ENCODE data around the gene MRPS18A.

DNA sequence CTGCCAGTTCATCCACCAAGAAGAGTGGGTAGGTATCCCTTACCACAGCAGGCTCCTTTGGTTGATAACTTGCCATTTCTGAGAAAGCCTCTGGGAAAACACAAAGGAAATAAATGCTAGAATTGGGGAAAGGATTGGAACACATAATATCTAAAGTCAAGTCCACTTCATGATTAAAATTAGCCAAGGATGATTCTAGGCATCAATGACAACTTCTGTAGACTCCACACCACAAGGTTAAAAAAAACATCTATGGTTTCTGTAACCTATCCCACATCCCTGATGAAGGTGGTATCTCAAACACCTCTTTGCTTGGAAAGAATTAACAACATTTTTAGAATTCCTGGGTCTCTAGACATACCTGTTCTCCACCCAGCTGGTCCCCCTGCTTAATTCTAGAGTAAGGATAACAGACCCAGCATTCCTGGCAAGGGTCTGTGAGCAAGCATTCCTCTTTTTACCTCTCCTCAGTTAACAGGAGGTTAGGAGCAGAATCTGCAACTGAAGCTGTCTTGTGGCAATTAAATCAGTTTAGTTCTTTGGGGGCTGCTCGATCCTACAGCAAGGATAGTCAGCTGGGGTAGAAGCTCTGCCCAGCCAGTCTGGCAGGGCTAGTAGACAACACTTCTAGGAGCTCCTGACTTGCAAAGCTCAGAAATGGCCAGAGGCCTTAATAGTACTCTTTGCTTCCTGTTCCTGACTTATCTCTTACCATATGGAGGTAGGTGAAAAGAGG lies 11.4 kb downstream of the POLR1C start:
- PRO-cap, result no peak
- RAMPAGE, long total RNA, 2 experiments, result no peak in any of the 2 experiments

- PRO-cap, result no peak
- RAMPAGE, long total RNA, 2 experiments, result no peak in any of the 2 experiments
Measured at GRCh38 chr6:43614342-43615168, 14.5 kb downstream of the GTPBP2 start.

GRCh38 chr6:43621340-43622238 lies 7.5 kb downstream of the GTPBP2 start:
- PRO-cap, result no peak
- RAMPAGE, long total RNA, 2 experiments, result no peak in any of the 2 experiments

GRCh38 chr6:43640192-43640872 lies 4.5 kb upstream of the RSPH9 start:
- PRO-cap, result no peak
- RAMPAGE, long total RNA, 2 experiments, result no peak in any of the 2 experiments

DNA sequence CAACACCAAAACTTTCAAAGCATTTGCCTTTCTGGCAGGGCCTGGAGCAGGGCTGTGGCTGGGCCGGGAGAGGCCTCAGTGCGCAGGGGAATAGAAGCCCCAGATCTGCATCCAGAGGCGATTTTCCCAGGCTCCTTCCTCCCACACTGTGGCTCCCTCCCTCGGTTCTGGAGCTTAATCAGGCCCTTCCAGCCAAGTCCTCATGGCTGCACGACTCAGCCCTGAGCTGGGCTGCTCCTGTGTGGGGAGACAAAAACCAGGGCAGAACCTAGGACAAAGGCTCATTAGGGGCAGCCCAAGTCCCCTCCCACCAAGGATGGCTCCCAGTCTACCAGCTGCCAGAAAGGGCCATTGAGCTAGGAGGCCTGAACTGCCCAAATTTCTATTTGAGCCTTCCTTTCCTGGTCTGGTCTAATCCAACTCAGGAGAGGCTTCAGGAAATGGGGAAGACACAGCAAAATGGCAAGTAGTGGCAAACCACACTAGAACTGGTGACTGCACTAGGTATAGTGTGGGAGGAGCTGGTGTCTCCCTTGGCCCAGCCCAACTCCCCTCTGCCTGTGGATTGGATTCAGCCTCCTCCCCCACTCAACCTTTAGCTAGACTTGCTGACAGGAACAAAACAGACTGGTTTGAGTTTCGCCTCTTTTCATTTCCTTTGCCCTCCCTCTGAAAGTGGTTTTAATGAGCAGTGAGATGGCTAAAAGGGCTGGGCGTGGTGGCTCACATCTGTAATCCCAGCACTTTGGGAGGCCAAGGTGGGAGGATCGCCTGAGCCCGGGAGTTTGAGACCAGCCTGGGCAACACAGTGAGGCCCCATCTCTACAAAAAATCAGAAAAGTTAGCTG lies 17.8 kb downstream of the MRPS18A start:
- PRO-cap, result no peak
- RAMPAGE, long total RNA, 2 experiments, result no peak in any of the 2 experiments

DNA sequence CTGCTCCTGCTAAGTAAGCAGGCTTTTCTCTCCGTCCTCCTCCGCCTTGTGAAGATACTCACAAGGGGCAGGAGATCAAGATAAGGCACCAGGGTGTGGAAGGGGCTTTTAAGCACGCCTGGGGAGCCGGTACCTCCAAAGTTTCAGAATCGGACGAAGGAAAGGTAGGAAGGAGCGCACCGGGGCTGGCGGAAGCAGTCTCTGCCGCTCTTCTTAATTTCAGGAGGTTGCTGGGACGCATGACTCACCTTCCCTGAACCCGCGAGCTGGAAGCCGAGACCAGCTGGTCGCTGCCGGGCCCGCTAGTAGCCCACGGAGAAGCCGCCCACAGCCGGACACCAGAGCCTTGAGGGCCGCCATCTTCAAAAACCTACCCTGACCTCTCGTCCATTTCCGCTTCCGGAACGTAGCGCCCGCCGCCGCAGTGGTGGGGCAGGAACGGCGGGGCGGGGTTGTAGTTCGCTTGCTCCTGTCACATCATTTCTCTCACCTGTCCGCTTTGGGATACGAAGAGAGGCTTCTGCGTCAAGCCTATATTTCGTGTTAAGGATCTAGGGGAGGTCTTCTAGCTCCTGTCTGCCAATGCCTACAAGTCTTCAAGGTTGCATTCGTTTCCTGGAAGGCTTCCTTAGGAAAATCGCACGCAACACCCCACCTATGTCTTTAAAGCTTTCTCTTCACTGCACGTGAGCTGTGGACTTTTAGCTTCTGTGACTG lies at the start of gene MRPS18A:
TSS of gene MRPS18A (minus strand) at position 372 of the 717 bp plus-strand sequence.
- PRO-cap, result bidirectional peak, plus-strand start at position 424 of the sequence, minus-strand start at position 382 of the sequence
- RAMPAGE, long total RNA, 2 experiments, result start-site peak on the minus strand in 2 of 2 experiments, centred at positions 368 to 374 of the sequence, 396 to 865 reads per replicate

- PRO-cap, result bidirectional peak, plus-strand start at chr6:43769256, minus-strand start at chr6:43769272
- RAMPAGE, long total RNA, 2 experiments, result no peak in any of the 2 experiments
Measured at GRCh38 chr6:43769067-43769571, 892 bp upstream of the VEGFA start.

GRCh38 chr6:43771406-43771524 lies 1.3 kb downstream of the VEGFA start:
- PRO-cap, result bidirectional peak, plus-strand start at chr6:43771458, minus-strand start at chr6:43771461
- RAMPAGE, long total RNA, 2 experiments, result no peak in any of the 2 experiments

DNA sequence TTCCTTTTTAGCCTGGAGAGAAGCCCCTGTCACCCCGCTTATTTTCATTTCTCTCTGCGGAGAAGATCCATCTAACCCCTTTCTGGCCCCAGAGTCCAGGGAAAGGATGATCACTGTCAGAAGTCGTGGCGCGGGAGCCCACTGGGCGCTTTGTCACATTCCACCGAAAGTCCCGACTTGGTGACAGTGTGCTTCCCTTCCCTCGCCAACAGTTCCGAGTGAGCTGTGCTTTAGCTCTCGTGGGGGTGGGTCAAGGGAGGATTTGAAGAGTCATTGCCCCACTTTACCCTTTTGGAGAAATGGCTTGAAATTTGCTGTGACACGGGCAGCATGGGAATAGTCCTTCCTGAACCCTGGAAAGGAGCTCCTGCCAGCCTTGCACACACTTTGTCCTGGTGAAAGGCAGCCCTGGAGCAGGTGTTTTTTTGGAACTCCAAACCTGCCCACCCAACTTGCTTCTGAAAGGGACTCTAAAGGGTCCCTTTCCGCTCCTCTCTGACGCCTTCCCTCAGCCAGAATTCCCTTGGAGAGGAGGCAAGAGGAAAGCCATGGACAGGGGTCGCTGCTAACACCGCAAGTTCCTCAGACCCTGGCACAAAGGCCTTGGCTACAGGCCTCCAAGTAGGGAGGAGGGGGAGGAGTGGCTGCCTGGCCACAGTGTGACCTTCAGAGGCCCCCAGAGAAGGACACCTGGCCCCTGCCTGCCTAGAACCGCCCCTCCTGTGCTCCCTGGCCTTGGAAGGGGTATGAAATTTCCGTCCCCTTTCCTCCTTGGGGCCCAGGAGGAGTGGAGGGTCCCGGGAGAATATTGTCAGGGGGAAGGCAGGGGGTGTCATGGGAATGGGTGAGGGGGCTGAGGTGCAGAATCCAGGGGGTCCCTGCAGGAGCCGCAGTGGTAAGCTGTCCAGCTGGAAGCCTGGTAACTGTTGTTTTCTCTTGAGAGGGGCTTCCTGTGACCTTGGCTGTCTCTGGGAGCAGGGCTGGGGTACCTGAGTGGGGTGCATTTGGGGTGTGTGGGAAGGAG lies 2.5 kb downstream of the VEGFA start:
- PRO-cap, result bidirectional peak, plus-strand start at position 170 of the sequence, minus-strand start at position 220 of the sequence; unidirectional peak, minus-strand start at position 623 of the sequence
- RAMPAGE, long total RNA, 2 experiments, result start-site peak on the plus strand in 2 of 2 experiments, centred at positions 682 to 696 of the sequence, 43 to 96 reads per replicate

- PRO-cap, result no peak
- RAMPAGE, long total RNA, 2 experiments, result no peak in any of the 2 experiments
Measured at GRCh38 chr6:43779625-43780341, 9.8 kb downstream of the VEGFA start.

DNA sequence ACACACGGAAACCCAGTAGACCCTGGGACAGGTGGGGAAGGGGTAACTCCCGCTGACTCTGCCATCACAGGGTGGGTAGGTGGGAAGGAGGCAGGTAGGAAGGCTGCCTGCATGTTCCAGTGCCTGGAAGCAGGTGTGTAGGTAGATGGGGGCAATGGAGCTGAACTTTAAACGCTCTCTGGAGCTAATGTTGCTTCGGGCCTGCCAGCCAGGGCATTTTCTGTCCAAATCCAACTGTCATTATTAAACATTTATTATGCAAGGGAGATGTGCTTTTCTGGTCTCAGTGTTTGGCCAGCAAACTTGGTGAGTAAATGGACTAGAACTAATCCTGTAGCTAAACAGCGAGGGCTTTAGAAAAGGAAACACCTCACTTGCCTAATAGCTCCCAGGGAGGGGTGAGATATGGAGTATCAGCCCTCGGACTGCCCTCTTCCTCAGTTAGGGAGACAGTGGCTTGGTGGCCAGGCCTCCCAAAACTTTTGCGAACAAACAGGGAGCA lies 130.9 kb downstream of the VEGFA start:
- PRO-cap, result no peak
- RAMPAGE, long total RNA, 2 experiments, result no peak in any of the 2 experiments

GRCh38 chr6:43917265-43918060 lies 147.5 kb downstream of the VEGFA start:
- PRO-cap, result no peak
- RAMPAGE, long total RNA, 2 experiments, result no peak in any of the 2 experiments

GRCh38 chr6:43929495-43929941 lies 159.5 kb downstream of the VEGFA start:
- PRO-cap, result no peak
- RAMPAGE, long total RNA, 2 experiments, result no peak in any of the 2 experiments

DNA sequence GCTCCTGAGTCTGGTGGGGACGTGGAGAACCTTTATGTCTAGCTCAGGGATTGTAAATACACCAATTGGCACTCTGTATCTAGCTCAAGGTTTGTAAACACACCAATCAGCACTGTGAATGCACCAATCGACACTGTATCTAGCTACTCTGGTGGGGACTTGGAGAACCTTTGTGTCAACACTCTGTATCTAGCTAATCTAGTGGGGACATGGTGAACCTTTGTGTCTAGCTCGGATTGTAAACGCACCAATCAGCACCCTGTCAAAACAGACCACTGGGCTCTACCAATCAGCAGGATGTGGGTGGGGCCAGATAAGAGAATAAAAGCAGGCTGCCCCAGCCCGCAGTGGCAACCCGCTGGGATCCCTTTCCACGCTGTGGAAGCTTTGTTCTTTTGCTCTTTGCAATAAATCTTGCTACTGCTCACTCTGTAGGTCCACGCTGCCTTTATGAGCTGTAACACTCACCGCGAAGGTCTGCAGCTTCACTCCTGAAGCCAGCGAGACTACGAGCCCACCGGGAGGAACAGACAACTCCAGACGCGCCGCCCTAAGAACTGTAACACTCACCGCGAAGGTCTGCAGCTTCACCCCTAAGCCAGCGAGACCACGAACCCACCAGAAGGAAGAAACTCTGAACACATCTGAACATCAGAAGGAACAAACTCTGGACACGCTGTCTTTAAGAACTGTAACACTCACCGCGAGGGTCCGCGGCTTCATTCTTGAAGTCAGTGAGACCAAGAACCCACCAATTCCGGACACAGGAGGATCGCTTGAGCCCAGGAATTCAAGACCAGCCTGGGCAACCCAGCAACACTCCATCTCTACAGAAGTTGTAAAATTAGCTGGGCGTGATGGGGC lies 128.5 kb downstream of the MRPL14 start:
- PRO-cap, result unidirectional peak, plus-strand start at position 353 of the sequence
- RAMPAGE, long total RNA, 2 experiments, result no peak in any of the 2 experiments

DNA sequence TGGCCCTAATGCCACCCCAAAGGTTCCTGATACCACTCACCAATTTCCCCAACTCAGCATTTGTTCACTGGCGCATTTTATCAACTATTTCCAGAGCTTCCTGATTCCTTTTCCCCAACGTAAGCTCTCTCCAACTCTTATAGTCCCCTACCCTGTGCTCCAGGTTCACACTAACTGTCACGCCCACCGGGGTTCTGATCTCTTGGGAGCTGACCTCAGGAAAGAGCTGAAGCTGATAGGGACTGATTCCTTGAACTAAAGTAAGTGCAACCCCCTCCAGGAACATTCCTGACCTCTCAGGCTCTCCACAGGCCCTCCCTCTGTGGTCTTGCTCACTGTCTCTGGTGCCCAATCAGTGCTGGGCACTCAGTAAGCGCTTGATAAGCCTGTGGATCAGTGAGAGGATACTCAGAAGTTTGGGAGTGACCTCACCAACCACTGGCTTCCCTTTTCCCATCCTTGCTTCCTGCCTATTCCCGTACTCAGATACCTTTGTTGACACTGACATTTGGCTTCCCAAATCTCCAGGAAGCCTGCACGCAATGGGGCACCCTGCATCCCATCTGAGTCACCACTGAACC lies 73.2 kb downstream of the MRPL14 start:
- PRO-cap, result no peak
- RAMPAGE, long total RNA, 2 experiments, result no peak in any of the 2 experiments

DNA sequence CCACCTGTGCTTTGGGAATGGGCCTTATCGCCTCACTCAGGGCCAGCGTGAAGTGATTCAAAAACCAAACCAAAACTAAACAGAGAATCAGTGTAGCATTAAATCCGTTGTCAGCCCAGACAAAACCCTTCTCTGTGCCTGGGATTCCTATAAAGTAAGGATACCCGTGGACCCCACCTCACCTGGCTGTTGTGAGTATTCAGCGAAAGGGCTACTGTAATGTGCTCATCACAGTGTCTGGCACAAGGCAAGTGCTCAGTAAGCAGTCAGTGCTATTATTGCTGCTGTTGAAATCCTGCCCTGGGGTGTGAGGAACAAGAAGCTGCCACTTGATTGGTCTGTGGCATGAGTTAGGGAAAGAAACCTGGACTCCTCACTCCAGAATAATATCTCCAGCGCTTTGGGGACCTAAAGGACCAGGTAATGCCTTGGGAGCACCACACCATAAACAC lies 66.7 kb downstream of the MRPL14 start:
- PRO-cap, result bidirectional peak, plus-strand start at position 381 of the sequence, minus-strand start at position 249 of the sequence
- RAMPAGE, long total RNA, 2 experiments, result no peak in any of the 2 experiments

GRCh38 chr6:44062667-44063245 lies 64.5 kb downstream of the MRPL14 start:
- PRO-cap, result no peak
- RAMPAGE, long total RNA, 2 experiments, result no peak in any of the 2 experiments

DNA sequence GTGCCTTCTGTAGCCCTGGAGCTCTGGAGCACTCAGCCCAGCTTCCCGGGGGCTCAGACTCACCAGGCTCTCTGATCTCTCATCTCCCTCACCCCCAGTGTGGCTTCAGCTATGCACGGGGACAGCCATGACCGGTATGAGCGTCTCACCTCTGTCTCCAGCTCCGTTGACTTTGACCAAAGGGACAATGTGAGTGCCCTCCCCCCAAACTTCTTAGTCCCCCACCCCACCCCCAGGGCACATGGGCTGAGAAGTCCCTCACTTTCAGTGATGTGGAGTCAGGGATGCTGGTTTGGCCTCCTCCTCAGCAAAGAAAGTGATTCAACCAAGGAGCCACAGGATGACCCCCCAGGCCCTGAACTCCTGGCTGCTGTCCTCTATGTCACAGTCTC lies 8.9 kb downstream of the TMEM63B start:
- PRO-cap, result no peak
- RAMPAGE, long total RNA, 2 experiments, result no peak in any of the 2 experiments

DNA sequence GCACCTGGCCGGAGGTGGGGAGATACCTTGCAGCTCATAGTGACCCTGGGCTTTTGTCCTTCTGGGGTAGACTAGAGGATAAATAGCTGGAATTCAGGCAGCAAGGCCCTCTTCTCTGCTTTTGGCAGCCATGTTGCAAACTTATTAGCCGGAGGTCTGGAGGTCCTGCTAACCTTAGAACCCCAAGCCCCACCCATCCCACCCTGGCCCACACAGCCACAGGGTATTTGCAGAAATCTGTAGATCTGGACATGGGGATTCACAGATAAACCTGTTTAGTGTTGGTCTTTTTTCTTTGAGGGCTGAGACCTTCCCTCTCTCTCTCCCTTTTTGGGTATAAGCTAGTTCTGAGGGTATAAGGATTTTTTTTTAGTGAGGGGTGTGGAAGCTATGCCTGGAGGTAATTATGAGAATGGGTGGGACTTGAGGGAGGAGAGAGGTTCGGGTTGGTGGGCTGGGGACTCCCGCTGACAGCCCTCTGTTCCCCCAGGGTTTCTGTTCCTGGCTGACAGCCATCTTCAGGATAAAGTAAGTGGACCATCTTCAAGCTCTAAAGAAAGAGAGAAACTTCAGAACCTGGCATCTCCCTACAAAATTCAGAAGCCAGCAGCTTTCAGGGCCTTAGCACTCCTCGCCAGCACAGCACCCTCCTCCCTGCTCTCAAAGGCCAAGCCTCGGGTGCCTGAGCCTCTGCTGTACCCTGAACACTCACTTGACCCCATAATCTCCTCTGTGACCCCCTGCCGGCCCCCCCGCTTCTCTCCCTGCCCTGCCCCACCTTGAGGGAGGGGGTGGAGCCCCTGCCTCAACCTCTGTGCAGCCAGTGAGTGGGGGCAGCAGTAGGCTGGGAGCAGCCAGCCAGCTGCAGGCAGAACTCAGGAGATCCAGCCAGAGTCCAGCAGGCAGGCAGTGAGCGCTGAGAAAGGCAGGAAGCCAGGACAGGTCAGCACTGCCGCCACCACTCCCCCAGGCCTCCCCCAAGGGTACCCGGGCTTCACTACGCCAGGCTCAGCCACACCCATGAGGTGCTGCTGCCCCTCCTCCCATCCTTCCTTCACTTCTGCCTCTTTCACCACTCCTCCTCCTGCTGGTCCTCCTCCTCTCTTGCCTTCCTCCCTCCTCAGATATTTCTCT lies 11.0 kb downstream of the TMEM63B start:
- PRO-cap, result no peak
- RAMPAGE, long total RNA, 2 experiments, result no peak in any of the 2 experiments

GRCh38 chr6:44177078-44177582 lies 18.5 kb downstream of the CAPN11 start:
- PRO-cap, result no peak
- RAMPAGE, long total RNA, 2 experiments, result no peak in any of the 2 experiments